Cerebral cortex (tissue), 2 donors: ENCODE measurements around the genes P3H3, ENO2, C1RL and CLSTN3.

DNA sequence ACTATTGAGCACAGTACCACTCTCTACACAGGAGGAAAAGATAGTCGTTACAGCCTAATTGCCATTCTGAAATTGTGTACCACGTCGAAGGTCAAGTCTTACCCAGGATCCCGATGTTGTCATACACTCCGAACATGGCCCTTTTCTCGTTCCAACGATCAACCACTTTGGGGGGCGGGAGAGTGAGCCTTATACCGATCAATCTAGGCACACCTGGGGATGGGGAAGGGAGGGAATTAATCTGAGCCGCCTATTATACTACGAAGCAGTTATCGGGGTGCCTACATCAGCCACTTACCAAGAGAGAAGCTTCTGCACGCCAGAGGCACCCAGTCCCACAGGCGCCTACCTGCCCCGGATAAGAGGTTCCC, 317 bp downstream of the MRPL51 start:
- PRO-cap, 2 experiments = no peak in any of the 2 experiments

DNA sequence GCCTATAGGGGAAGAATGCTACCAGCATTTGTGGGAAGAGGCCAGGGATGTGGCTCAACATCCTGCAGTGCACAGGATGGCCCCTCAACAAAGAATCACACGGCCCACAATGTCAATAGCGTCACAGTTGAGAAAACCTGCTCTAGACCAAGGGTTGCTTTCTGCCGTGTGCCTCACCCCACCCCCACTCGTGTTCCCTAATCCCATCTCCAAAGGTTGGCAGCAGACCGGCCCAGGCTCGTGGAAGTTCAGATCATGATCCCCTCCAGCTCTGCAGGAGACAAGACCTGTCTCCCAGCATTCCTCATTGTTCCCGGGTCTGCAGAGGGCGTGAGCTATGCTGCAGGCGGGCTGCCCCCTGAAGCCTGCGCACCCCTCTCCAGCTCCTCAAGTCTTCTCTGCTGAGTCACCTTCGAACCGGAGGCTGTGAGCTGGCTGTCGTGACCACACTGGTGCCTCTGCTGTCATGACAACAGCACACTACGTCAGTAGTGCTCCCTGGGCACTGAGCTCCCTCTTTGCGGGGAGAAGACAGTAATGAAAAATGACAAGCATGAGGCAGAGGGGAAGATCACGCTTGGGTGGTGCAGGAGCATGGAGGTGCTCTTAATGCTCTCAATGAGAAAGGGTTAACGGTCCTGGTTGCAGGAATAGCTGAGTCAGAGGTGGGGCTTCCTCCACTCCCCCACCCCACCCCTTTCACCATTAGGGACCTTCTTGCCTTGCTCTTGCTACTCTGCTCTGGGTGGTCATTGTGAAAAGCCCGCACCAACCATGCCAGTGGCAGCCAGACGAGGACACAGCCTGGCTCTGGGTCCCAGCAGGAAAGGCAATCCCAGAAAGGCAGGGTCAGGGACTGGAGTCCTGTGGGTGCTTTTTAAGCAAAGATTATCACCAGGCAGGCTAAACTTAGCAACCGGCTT, 1.8 kb upstream of the GAPDH start:
- PRO-cap, 2 experiments = peak in 1 of 2 experiments; most common plus-strand start position 568 of the sequence (in 1); most common minus-strand start position 400 of the sequence (in 1)

GRCh38 chr12:6533194-6533663, 1.1 kb upstream of the GAPDH start:
- PRO-cap, 2 experiments = peak in 1 of 2 experiments; most common plus-strand start chr12:6533578 (in 1); most common minus-strand start chr12:6533533 (in 1)

DNA sequence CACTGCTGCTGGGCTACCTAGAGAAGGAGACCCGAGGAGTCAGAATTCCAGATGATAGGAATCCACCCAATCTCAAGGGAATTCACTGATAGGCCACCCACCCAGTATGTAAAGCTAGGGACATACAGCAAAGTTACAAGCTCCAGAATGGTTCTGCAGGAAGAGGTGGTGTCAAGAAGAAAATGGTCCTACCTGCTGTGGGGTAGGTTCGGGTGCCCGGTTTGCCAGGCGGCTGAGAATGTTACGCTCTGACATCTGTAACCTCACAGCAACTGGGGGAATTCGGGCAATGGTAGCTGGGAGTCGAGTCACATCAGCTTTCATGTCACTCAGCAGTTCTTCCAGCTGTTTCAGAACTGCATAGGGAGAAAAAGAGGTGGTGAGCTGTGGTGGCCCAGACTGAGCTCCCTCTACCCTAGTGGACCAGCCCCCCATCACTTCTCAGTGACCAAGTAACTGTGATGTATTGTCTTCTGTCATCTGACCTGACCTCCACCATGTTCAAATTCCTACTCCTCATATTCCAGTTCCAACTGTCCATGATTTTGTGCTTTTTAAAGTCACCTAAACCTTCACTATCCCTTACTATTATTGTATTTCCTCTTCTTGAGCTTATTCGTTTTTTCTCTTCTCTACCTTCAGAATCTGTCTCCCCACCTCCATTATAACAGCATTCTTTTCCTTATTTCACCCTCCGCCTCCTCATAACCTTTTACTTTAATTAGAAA, 2.8 kb upstream of the NOP2 start:
- PRO-cap, 2 experiments = no peak in any of the 2 experiments

DNA sequence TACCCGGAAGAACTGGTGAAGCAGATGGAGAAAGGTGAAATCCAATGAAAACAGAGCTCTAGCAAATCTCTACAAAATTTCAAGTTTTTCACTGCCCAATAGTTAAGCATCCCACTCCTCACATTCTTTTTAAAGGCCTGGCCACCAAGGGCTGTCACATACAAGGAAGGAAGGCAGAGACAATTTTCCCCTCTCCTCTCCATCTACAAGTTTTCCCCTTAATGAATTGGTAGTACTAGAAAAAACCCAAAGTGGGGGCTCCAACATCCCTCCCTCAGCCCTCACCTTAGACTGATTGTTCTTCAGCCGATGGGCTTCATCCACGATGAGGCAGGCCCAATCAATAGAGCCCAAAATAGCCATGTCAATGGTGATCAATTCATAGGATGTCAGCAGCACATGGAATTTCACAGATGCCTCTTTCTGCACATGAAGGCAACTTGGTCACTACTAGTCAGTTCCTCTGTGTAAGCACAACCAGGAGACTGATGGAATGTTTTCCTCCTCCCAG, 14.3 kb downstream of the CHD4 start:
- PRO-cap, 2 experiments = no peak in any of the 2 experiments

DNA sequence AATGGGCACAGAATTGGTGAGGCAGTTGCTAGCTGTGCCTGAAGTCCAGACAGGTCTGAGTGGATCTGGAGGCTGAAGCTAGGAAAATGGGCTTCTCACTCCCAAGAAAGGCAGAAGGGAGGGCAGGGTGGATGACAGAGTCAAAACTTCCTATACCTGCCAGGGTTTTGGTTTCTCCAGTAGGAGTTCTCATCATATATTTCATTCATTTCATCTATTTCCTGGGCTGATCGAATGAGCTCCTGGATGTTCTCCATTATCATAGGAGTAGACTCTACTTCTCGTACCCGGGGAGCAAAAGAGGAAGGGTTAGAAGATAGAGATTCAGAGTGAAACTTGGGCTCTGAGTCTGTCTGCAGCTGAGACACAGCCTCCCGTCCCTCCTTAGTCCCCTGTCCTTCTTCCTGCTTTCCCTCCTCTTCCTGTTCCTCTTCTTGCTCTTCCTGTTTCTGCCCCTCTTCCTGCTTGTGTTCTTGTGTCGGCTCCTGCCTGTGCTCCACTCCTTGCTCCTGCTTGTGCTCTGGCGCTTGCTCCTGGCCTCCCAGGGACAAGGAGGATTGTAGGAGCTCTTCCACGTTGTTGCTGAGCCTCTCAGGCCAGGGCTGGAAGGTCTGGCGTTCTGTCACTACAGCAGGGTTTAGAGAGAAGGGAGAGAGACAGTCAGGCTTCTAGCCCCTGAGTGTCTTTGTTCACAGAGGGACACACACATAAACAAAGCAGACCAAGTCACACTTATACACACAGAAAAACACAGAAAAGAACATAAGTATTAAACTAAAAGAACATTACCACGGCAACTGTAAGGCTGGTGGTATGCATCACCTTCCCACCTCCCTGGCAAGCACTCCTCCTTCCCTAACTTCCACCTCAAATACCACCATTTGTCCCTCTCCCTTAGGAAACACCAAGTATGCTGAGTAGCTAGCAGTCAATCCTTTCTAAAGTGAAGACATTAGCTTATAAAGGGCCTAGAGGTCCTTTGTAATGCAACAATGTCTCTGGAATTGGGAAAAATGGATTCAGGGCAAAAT, 2.9 kb downstream of the ACRBP start:
- PRO-cap, 2 experiments = peak in 1 of 2 experiments; most common plus-strand start position 468 of the sequence (in 1); most common minus-strand start position 399 of the sequence (in 1)

GRCh38 chr12:6665928-6666802, 3.2 kb upstream of the ING4 start:
- PRO-cap, 2 experiments = no peak in any of the 2 experiments

DNA sequence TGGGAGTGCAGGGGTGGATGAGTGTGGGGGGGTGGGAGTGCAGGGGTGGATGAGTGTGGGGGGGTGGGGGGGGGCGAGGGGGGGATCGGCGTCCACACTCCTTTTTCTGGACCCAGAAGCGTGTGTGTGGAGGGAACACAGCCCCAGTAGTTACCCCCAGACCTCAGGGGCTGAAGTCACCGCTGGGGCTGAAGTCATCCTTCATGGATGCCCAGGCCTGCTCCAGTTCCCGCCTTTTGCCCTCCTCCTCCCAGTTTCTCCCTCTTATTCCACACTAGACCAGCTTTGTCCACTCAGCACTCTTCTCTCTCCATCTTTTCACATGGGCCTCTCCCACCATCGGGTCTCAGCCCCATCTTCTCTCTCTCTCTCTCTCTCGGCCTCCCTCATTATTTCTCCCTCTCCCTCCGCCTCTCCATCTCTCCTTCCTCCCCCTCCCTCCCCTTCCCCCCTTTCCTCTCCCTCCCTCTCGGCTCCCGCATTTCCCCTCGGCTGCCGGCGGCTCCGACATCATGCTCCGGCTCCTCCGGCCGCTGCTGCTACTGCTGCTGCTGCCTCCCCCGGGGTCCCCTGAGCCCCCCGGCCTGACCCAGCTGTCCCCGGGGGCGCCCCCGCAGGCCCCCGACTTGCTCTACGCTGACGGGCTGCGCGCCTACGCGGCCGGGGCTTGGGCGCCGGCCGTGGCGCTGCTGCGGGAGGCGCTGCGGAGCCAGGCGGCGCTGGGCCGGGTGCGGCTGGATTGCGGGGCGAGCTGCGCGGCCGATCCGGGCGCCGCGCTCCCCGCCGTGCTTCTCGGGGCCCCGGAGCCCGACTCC, at the start of gene P3H3:
Gene P3H3 (plus strand): TSS at position 479 of the 815 bp plus-strand sequence.
- PRO-cap, 2 experiments = peak in 1 of 2 experiments; most common plus-strand start position 482 of the sequence (in 1); most common minus-strand start position 544 of the sequence (in 1)

DNA sequence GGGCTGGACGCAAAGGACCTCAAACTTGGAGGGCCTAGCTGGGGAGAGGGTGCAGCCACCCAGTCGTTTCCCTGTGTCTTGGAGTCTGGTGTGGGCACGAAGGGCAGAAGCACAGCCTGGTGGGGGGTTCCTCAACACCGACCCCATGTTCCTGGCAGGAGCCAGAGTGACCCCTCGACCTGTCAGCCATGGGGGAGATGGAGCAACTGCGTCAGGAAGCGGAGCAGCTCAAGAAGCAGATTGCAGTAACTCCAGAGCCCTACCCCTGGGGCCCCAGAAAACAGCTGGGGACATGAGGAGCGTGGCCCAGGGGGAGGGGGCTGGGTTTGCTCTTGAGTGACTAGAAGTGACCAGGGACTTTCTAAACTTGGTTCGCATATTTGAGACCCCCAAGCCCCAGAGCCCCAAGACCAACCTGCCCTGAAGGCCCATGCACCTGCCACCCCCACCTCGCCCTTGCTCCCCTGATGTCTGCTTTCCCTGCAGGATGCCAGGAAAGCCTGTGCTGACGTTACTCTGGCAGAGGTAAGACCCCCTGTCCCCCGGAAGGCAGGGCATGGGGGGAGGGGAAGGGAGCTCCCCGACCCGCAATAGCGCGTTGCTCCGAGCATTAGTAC, 483 bp downstream of the GNB3 start:
- PRO-cap, 2 experiments = no peak in any of the 2 experiments

GRCh38 chr12:6869514-6870195, 2.3 kb downstream of the TPI1 start:
- PRO-cap, 2 experiments = no peak in any of the 2 experiments

DNA sequence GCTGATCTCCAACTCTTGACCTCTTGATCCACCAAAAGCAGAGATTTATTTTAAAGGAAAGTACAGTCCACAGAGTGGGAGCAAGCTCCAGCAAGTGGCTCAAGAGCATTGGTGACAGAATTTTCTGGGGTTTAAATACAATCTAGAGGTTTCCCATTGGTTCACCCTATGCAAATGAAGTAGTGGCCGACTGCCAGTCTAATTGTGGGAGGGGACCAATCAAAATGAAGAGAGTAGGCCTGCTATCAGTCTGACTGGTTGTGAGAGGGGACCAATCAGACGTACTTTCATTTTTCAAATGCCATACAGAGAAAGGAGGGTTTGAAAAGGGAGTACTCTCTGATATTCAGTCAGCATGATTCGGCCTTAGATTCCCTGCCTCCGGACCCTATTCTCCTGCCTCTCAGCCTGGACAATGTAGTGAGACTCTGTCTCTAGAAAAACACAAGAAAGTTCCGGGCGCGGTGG, 3.8 kb upstream of the LRRC23 start:
- PRO-cap, 2 experiments = no peak in any of the 2 experiments

DNA sequence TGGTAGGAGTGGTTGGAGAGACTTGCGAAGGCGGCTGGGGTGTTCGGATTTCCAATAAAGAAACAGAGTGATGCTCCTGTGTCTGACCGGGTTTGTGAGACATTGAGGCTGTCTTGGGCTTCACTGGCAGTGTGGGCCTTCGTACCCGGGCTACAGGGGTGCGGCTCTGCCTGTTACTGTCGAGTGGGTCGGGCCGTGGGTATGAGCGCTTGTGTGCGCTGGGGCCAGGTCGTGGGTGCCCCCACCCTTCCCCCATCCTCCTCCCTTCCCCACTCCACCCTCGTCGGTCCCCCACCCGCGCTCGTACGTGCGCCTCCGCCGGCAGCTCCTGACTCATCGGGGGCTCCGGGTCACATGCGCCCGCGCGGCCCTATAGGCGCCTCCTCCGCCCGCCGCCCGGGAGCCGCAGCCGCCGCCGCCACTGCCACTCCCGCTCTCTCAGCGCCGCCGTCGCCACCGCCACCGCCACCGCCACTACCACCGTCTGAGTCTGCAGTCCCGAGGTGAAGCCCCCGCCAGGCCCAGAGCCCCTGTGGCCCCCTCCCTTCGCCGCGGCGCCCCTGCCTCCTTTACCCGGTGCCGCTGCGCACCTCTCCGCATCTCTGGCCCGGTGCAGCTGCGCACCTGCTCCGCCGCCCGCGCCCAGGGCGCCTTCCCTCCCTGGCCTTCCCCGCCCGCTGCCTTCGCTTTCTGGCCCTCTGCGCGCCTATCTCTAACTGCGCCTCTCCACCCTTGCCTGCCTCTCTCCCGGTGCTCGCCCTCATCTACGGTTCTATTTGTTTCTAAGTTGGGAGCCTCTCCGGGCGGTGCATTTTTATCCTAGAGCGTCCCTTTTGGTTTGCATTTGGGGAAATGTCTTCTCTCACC, at the start of gene ENO2:
Gene ENO2 (plus strand): TSS at position 424 of the 867 bp plus-strand sequence.
- PRO-cap, 2 experiments = peak in 1 of 2 experiments; most common plus-strand start position 427 of the sequence (in 1); most common minus-strand start position 330 of the sequence (in 1)

GRCh38 chr12:6915024-6915654, 759 bp downstream of the ENO2 start:
- PRO-cap, 2 experiments = peak in 1 of 2 experiments; most common plus-strand start chr12:6915148 (in 1); most common minus-strand start chr12:6915112 (in 1)

- PRO-cap, 2 experiments = no peak in any of the 2 experiments
These were observed 5.4 kb downstream of the PHB2 start for GRCh38 chr12:6964605-6965916.

GRCh38 chr12:7071943-7072529, 11.5 kb downstream of the C1S start:
- PRO-cap, 2 experiments = no peak in any of the 2 experiments

- PRO-cap, 2 experiments = peak in 1 of 2 experiments; most common minus-strand start chr12:7109168 (in 1)
These were observed at the start of gene C1RL for GRCh38 chr12:7109015-7109464. C1RL (minus strand) TSS chr12:7109214.

DNA sequence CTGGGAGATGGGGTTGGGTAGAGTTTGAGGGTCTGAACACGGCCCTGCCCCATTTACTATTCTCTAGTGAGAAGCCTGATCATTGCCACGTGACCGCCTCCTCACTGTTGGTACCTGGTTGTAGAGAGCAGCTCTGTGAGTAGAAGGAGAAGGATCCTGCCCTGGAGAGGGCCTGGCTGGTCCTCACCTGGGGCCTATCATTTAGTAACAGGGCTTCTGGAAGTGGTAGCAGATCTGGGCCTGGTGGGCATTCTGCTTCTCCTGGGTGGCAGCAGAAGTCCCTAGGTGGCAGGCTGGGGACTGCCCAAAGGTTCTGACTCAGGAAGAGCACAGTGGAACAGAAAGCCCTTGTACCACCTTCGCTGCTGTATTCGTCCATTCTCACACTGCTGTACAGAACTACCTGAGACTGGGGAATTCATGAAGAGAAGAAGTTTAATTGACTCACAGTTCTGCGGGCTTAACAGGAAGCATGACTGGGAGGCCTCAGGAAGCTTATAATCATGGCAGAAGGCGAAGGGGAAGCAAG, 6.4 kb upstream of the C1RL start:
- PRO-cap, 2 experiments = no peak in any of the 2 experiments

GRCh38 chr12:7122275-7123510, 6.0 kb downstream of the RBP5 start:
- PRO-cap, 2 experiments = no peak in any of the 2 experiments

DNA sequence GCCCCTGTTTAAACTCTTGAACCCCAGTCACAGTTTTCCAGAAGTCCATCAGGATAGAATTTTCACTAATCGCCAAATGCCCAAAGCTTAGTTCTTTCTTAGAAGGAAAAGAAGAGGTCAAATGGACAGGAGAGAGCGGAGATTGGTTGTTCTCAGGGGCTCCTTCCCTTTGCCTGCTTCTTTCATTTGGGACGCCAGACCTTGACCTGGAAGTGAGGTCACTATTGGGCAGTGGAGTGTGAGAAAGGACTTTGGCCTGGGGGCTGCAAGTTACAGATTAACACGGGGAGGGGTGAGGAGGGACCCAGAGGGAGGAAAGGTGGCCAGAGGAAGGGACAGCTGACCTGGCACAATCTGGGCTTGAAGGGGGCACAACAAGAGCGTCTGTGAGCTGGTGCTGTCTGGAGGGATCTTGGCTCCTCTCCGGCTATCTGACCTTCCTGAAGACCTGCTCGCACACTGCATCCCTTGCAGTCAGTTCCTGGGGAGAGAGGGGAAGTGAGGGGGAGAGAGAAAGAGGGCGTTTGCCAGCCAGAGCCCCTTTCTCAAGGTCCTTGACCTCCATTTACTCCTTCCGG, 4.9 kb downstream of the RBP5 start:
- PRO-cap, 2 experiments = no peak in any of the 2 experiments

GRCh38 chr12:7129580-7130563, at the start of gene CLSTN3:
CLSTN3 (plus strand) TSS chr12:7130371.
- PRO-cap, 2 experiments = peak in 1 of 2 experiments; most common plus-strand start chr12:7129993 (in 1); most common minus-strand start chr12:7130003 (in 1)